Right cardiac atrium (tissue), 1 donor: ENCODE measurements around the genes UCN2, CELSR3 and IHO1.

GRCh38 chr3:48432366-48433196, 2.7 kb upstream of the PLXNB1 start:
- PRO-cap, result no peak

DNA sequence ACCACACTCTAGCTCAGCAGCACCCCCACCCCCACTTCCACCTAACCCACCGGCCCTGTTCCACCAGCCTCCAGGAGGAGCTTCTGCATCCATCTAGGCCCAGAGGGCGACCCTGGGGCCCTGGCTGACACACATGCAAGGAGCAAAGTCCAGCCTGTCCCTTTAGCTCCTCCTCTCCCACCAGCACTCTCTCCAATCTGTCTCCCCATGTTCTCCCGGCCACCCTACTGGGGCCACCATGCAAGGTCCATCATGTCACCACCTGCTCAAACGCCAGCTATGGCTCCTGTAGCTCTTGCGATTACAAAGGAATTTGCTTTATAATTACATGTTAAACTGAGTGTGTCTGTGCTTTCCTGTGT, 7.3 kb downstream of the TREX1 start:
- PRO-cap, result unidirectional peak, minus-strand start at position 122 of the sequence

GRCh38 chr3:48503026-48503379, 971 bp downstream of the SHISA5 start:
- PRO-cap, result no peak

GRCh38 chr3:48563355-48564598, at the start of gene UCN2:
Gene UCN2 (minus strand): TSS chr3:48563781.
- PRO-cap, result no peak

- PRO-cap, result bidirectional peak, plus-strand start at chr3:48663036, minus-strand start at chr3:48662981
These were observed at the start of gene CELSR3 for GRCh38 chr3:48662537-48663466. Gene CELSR3 (minus strand): TSS chr3:48662886.

GRCh38 chr3:48692853-48693443, 7.2 kb upstream of the NCKIPSD start:
- PRO-cap, result no peak

GRCh38 chr3:48820633-48820884, 27.1 kb downstream of the PRKAR2A start:
- PRO-cap, result no peak

- PRO-cap, result no peak
These were observed 11.6 kb upstream of the PRKAR2A start for GRCh38 chr3:48859174-48859696.

- PRO-cap, result no peak
These were observed 1.1 kb downstream of the SLC25A20 start for GRCh38 chr3:48897237-48898240.

GRCh38 chr3:48919627-48920289, 1.1 kb downstream of the ARIH2 start:
- PRO-cap, result no peak

- PRO-cap, result no peak
These were observed 10.6 kb downstream of the ARIH2 start for GRCh38 chr3:48929323-48929598.

DNA sequence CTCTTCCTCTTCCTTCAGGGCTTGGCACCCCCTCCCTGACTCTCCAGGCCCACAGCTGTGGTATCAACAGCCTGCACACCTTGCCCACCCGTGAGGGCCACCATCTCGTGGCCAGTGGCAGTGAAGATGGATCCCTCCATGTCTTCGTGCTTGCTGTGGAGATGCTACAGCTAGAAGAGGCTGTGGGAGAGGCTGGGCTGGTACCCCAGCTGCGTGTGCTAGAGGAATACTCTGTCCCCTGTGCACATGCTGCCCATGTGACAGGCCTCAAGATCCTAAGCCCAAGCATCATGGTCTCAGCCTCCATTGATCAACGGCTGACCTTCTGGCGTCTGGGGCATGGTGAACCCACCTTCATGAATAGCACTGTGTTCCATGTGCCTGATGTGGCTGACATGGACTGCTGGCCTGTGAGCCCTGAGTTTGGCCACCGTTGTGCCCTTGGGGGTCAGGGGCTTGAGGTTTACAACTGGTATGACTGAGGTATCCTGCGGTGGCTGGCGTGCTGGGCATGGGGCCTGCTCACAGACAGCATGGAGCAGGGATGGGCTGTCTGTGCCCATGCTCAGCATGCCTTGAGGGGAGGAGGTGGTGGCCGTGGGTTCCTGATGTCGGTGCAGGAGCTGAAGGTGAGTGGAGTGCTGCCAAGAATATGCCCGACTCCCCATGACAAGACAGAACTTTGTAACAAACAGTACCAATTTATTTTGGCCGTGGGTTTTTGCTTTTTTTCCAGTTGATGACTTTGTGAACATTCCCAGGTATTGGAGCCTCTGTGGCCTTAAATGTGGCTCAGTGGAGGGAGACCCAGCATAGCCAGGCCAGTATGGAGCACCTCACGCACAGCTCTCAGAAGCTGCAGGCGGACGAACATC, 3.3 kb downstream of the DALRD3 start:
- PRO-cap, result no peak

DNA sequence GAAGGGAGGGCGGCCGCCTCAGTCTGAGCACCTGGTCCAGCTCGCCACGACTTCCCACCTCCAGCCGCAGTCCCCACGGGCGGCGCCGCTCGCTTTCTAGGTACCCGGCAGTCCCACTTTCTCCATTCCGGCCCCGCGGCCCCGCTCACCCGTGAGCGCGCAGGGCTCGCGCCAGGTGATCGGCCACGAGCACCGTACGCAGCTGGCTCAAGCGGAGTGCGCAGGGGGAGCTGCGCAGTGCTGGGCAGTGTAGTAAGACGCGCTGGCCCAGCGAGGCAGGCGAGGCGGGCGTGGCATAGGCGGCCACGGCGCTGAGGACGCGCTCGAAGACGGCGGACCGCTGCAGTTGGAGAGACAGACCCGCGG, 523 bp downstream of the DALRD3 start:
- PRO-cap, result bidirectional peak, plus-strand start at position 306 of the sequence, minus-strand start at position 147 of the sequence

DNA sequence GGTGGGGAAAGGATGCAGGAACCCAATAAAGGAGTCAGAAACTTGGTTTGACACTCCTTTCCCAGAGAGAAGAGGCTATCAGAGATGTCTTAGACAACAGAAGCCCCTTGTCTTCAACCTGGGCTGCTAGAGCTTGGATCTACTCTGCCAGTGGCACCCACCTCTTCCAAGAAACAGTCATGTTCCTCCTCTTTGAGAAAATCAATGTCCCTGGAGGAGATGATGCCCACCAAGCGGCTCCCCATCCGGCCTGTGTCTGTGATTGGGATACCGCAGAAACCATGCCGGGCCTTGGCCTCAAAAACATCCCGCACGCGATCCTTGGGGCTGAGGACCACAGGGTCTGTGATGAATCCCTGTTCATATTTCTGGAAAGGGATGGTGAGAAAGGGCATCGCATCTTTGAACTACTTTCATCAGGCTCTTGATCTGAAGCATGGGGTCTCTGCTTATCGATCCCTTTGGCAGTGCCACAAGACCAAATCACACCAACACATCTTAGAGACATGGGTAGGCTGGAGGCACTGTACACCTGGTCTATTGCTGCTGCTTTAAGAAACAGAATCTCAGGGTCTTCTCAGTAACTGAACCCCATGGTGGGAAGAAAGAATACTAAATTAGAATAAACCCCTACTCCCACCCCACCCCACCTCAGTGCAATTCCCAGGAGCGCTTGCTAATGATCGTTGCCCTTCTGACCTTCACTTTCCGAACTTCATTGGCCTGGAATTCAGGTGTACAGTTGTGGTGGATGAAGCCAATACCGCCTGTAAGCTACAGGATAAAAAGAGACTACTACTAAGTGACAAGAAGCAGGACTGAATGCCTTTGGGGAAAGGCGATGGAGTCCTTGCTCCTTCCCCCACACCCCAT, 1.4 kb downstream of the IMPDH2 start:
- PRO-cap, result no peak

- PRO-cap, result no peak
These were observed 6.5 kb downstream of the USP19 start for GRCh38 chr3:49114126-49114596.

GRCh38 chr3:49119426-49119808, 1.2 kb downstream of the USP19 start:
- PRO-cap, result no peak

DNA sequence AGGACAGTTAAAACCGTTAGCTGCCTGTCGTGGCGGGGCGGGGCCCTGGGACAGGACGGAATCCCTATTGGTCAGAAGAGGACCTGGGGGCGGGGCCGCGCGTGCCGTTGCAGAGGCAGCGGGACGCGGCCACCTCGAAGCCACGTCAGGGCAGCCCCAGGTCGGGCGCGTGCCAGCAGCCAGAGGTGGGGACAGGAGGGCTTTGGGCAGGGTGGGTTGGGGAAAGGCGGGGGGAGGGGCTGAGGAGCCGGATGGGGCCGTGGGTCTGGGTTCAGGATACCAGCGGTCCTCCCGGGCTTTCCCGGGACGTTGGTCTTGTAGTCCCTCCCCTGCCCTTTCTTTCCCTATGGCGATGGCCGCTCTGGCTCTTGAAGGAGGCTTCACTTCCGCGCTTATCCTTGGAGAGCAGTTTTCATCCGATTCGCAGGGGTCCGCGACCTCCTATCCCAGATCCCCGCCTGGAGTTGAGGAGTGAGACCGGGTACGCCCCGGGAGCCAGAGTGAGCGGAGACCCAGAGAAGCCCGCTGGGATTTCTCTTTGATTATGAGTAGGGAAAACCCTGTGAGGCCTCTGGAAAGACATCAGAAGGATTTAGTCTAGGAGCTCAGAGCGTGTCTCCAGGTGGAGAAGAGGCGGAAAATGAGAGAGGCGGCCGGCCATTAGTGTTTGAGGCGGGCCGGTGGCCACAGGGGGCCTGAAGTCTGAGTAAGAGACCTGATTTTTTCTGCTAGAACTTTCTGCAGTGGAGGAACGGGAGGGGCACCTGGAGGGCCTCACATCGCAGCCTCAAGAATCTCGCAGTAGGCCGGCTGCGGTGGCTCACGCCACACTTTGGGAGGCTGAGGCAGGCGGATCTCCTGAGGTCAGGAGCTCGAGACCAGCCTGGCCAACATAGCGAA, at the start of gene IHO1:
Gene IHO1 (plus strand): TSS at position 110 of the 900 bp plus-strand sequence.
- PRO-cap, result bidirectional peak, plus-strand start at position 137 of the sequence, minus-strand start outside the sequence

DNA sequence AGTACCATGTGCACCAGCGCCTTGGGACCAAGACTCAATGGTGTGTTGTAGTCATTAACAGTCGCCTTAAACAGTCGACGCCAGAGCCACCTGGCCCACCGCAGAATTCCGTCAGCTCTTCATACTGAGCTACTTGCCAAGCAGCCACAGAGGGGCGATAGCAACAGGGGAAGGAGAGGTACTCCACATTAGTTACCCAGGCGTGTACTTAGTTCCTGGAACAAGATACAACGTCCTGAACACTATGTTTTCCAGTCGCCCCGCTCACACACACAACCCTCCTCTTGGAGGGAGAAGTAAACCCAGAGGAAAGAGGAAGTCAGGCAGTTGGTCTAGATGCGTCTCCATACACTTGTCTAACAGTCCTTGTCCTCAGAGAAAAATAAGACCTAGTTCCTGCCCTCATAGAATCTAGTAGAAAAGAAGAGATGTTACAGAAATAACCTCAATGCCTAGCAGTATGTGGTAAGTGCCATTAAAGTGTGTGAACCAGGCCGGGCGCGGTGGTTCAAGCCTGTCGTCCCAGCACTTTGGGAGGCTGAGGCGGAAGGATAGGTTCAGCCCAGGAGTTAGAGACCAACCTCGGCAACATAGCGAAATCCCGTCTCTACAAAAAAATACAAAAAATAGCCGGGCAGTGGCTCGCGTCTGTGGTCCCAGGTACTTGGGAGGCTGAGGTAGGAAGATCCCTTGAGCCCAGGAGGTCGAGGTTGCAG, 887 bp upstream of the USP4 start:
- PRO-cap, result bidirectional peak, plus-strand start at position 299 of the sequence, minus-strand start at position 123 of the sequence

GRCh38 chr3:49358584-49359152, 515 bp upstream of the GPX1 start:
- PRO-cap, result no peak

- PRO-cap, result no peak
These were observed 34.2 kb upstream of the BSN start for GRCh38 chr3:49520138-49520360.